Bronchial epithelial cell (primary cell): ENCODE data around the gene NOD2.

DNA sequence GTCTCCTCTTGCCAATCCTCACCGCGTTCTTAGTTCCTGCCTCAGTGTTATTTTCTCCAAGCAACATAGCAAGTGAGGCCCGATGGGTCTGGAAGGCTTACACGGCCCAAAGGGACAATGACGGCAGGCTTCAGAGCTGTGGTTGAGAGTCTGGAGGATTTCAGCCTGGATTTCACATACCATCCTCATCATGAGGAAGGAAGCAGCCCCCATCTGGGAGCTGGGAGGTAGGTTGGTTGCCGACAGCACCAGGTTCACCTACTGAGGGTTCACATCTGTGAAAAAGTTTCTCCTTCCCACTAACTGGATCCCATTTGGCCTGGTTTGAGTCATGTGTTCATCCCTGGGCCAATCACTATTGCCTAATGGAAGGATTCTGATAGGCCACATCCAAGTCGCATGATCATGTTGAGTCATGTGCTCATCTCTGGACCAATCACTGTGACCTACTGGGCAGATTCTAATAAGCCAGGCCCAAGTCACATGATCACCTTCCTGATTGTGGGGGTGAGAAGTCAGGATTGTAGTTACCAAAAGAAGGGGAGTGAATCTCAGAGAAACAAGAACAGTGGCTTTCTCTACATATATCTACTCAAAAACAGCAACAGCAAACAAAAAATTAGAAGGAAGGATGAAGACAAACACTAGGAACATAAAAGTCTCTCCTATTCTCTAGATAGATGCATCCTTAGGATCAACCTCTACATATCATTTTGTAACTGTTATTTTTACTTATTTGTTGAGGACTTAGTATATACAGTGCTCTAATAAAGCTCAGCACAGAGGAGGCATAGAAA is 108.0 kb downstream of the N4BP1 start:
- RRBS, 2 experiments = no CpG with 5 or more reads among the region's 7 CpGs

- RRBS, 2 experiments = 58 to 64% methylated on average over 2 of the region's 6 CpGs
These were observed 73.1 kb downstream of the N4BP1 start for GRCh38 chr16:48536851-48537356.

GRCh38 chr16:48558083-48558607 is 51.8 kb downstream of the N4BP1 start:
- RRBS, 2 experiments = no CpG with 5 or more reads among the region's 5 CpGs

GRCh38 chr16:48608908-48609237 is 1.1 kb downstream of the N4BP1 start:
- RRBS, 2 experiments = under 1 to 3% methylated on average over 3 of the region's 16 CpGs

DNA sequence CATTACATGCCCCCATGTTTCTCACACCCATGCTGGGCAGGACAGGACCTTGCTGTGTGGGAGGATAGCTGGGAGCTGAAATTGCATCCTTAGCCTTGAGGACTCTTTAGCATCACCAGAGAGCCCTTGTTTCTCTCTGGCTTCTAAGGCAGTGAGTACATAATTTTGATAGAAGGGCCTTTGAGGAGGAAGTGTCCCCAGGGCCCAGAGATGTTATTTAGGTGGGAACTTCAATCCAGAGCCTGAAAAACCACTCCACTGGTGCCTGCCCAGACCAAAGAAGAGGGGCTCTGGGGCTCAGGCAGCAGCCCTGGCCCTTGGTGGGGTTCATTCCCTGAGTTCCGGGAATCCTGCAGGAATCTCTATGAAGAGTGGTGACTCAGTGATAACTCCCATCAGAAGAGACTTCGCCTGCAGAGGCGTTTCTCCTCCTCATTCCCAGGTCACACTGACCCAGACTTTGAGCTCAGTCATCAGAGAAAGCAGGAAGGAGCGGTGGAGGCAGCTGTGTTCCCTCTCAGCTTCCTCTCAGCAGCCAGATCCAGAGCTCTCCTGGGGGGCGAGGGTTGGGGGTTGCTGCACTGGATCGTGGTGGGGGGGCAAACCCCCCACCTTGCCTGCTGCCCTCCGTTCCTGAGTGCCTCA is 271.4 kb downstream of the CBLN1 start:
- RRBS, 2 experiments = no CpG with 5 or more reads among the region's 7 CpGs

DNA sequence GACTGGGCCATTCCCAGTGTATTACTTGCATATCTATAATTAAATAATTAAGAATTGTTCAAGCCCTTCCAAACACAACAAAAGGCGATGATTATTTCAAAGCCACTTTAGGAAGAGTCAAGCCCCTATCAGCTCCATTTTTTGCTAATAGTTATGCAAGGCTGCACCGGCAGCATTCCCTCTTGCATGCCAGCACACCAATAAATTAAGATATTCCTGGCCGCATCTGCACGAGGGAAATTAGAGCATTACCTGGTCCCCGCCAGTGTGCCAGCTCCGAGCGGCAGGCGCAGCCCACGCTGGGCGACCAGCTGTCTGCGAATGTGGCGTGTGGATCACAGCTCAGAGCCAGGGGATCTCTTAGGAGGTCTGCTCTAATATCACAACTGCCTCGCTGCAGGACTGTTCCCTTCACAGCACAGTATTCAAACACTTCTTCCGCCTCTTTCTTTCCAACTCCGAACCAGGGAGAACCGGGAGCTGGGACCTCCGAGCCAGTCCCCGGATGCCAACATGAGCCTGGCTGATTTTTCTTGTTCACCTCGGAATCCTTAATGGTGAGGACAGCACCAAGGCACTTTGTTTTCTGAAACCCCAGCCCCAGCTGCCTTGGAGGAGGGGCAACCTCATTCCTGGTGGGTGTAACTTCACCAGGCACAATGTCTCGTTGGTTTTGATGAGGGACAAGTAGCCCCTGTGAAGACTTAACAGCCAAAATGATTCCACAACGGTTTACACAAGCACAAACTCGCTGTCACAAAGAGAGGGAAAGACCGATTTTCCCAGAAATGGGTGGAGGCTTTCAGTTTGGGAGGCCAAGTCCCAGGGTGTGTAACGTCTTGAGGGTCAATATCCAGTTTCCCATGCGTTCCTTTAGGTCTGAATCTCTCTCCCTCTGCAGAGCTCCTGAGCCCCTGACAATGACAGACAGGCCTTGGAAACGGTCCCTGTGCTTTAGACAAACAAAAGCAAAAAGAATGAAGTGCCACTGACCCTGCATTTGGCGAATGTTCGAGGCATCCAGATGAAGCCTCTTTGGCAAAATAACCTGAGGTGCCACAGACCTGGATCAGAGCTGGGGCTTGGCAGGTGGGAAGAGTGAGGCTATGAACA is 213.1 kb downstream of the C16orf78 start:
- RRBS, 2 experiments = no CpG with 5 or more reads among the region's 28 CpGs

DNA sequence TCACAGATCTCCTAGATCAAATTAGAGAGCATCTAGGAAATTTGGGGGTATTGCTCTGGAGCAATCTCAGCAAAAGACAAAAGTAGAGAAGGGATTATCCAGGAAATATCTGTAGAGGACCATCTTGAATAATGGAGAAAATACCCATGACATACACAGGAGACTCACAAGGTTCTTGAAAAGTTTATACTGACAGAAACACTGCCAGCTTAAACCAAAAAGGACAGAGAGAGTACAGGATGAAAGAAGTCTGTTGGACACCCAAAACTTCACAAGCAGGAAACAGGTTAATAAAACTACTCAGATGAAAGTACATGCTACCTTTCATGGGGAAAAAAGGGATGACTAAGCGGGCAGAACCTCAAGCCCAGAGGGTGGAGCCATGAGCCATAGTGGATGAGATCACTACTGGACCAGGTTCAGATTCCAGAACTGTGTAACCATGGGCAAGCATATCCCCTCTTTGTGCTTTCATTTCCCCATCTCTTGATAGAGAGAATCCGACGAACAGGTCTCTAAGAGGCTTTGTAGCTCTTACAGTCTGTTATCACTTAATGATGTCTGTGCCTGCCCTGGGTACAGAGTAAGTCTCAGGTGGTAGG is 207.0 kb downstream of the ZNF423 start:
- RRBS, 2 experiments = no CpG with 5 or more reads among the region's 3 CpGs

DNA sequence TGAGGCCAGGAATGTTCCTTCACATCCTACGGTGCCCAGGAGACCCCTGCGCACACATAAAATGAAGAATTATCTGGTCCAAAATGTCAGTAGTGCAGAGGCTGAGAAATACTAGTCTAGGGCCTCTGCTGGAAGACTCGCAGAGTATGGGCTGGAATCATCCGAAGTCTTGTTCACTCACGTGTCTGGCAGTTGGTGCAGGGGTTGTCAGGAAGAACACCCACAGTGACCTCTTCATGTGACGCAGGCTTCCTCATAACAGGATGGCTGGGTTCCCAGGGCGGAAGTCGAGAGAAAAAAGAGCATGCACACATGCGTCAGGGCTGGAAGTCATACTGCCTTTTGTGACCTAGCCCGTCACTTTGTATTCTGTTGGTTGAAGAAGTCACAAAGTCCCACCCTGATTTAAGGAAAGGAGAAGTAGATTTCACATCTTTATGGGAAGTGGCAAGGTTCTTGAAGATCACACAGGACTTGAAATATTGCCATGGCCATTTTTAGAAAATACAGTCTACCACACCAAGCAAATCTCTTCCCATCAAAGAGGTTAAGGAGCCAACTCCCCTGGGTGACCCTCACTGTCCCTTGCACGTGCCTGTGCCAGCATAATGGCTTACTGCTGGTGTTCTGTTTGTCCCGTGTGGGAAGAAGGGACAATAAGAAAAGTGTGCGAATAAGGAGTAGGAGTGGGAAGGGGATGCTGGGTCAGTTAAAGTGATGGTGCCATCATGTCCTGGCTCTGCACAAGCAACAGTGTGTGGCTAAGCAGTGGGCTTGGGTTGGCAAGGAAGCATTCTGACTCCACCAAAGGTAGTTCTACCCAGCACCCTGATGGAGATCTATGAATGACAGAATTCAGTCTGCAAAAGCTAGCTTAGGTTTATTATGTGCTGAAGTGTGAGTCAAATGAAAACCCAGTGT is 28.0 kb downstream of the HEATR3 start:
- RRBS, 2 experiments = no CpG with 5 or more reads among the region's 13 CpGs

DNA sequence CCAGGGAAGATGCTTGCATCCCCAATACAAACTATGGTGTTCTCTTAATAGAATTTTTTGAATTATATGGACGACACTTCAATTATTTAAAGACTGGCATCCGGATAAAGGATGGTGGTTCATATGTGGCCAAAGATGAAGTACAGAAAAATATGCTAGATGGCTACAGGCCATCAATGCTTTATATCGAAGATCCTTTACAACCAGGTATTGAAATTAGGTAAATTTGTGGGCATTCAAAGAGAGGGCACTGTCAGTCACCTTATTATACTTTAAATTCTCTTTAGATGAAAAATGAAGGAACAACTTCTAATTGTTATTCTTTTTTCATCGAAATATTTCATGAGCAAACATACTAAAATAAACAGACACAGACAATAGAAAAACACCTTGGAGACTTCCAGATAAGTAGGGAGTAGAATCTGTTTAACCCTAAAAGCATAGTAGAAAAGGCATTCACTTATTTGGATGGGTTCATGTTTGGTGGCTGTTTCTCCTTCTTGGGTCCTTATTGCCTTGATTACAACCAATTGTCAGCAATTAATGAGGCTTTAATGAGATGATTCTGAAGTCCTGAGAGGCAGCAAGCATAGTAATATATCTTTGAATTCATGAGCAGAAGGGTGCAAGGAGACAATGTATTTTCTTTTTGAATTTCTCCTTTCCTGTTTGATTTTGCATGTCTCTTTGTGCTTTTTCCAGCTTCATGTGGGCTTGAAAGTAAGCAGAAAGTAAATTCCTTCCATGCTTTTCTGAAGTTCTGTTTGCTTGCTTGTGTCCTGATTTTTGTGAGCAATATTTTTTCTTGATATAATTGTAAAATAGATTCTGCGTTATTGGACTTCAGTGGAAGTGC is 42.9 kb upstream of the ADCY7 start:
- RRBS, 2 experiments = no CpG with 5 or more reads among the region's 5 CpGs

DNA sequence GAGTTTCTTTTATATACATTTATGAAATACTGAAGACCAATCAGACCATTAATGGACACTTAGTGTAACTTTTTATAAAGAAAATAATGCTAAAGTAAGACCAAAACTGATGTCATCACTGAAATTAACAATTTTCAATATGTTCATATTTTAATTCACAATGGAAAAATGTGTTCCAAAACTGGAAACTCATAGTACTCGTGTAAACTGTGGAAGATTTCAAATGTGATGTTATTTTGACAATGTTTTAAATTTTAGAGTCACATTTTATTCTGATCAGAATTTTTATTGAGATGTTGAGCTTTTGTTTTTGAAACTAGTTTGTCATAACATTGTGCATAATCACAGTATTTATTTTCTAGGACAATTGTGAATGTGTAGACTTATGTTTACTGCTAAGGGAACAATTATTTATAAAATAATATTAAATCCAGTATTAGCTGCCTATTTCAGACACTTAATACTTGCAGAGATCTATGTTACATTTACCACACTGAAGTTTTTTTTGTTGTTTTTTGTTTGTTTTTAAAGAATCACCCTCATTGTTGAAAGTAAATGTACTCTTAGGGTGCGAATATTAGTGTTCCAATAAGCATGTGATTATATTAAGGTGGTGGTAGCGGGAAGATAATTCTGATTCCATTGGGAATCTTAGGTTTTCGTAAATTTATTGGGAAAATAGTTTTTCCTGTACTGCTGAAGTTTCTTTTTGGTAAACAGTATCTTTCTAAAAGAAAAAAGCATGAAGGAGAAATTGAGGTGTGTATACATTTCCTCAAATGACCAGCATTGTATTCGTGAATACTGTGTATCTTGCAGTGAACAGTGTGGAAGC is 35.2 kb upstream of the ADCY7 start:
- RRBS, 2 experiments = no CpG with 5 or more reads among the region's 5 CpGs

DNA sequence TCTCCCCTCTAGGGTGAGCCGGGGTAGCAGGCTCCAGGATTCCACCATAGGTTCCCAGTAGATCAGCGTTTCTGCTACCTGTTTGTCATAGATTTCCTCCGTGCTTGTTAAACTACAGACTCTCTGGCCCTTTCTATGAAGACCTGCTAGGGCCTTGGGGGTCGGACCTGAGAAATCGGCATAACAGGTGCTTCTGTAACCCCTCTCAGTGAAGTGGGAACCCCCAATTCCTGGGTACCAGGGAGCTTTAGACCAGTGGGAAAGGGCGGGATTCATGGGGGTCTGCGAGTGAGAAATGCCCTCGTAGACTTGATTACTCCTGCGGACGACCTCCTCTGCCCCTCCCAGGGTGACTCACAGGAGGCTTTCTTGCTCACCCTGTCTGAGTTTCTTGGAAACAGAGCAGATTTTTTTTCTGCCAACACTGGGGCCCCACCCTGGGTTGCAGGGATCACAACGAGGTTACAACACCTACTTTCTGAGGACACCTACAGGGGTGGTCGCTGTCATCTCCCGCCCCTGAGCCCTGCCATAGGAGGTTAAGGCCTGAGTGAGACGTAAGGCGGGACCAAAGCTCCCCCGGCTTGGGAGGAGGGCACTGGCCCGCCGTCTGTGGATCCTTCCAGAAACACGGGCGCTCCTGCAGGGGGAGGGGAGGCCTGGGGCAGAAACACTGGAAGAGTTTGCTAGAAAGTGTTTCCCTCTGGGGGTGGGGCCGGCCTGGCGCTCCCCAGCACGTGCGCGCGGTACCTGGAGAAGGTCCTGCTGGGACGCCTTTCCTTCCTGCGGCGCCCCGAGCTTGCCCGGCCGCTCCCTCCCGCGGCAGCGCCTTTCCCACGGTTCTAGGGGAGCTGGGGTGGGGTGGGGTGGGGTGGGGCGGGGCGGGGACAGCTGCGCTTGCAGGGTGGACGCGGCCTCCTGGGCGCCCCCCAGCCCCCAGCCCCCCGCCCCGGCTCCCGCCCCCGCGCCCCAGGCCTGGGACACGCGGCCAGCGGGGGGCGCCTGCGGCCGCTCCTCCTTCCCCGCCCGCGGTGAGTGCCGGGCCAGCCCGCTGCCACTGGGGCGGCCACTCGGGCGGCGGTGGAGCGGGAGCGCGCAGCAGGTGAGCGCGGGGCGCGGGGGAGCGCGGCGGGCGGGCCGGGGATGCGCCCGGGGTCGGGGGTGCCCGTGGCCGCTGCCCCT is 20.9 kb upstream of the ADCY7 start:
- RRBS, 2 experiments = under 1% methylated on average over 38 of the region's 79 CpGs

DNA sequence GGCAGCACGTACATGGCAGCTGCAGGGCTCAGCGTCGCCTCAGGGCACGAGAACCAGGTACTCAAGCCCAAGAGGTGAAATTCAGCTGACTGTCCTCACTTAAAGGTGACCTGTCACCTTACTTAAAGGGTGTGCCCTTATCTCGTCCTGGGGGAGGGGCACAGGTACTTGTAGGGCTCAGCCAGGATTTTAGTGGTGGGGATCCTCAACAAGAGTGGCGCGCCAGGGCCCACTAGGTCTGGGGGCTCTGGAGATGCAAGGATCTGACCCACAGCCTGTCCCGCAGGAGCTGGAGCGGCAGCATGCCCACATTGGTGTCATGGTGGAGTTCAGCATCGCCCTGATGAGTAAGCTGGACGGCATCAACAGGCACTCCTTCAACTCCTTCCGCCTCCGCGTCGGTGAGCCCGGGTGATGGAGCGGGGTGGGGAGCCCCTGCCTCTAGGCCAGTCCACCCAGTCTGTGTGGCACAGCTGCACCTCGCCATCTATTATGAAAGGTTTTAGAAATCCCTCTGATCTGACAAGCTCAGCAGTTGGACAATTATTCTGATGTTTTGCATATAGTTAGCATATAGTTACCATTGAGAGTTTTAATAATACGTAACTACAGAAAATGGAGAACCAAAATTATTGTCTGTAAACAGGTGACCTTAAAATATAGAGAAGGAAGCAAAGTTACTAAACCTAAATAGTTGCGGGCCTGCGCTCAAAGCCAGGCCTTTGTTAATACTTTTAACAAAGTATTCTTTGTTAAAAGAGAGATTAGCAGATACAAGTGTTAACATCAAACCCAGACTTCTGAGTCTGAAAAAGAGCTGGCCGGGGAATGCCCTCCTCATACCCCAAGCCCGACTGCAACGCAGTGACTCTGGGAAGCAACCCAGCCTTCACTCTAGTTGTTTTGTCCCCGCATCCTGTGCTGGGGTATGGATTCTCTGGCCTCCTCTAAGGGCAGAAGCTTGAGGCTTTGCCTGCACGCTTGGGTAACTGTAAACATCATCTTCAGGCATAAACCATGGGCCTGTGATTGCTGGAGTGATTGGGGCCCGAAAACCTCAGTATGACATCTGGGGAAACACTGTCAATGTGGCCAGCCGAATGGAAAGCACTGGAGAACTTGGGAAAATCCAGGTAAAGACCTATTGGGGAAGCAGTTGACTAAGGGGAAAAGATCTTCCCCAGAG is 48.0 kb downstream of the ADCY7 start:
- RRBS, 2 experiments = no CpG with 5 or more reads among the region's 28 CpGs

DNA sequence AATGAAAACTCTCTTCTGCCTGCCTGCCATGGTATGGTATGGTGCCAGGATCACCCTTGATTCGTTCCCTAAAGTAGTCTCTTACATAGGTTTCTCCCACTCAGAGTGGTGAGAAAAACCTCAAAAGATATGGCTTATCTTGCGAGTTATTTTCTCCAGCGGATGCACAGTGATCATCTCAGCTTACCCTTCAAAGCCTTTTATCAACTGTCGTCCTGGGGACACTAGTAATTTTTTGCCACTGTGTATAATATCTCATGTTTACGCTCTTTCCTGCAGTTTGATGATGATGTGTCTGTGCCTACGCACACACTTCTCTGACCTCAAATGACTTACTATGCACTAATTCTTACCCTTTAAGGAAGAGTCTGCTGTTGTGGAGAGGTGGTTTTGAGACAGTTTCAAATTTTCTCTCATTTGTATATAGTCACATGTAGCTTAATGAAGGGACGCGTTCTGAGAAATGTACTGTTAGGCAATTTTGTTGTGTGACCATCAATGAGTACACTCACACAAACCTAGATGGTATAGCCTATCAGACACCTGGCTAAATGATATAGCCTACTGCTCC is 29.9 kb downstream of the BRD7 start:
- RRBS, 2 experiments = no CpG with 5 or more reads among the region's 8 CpGs

DNA sequence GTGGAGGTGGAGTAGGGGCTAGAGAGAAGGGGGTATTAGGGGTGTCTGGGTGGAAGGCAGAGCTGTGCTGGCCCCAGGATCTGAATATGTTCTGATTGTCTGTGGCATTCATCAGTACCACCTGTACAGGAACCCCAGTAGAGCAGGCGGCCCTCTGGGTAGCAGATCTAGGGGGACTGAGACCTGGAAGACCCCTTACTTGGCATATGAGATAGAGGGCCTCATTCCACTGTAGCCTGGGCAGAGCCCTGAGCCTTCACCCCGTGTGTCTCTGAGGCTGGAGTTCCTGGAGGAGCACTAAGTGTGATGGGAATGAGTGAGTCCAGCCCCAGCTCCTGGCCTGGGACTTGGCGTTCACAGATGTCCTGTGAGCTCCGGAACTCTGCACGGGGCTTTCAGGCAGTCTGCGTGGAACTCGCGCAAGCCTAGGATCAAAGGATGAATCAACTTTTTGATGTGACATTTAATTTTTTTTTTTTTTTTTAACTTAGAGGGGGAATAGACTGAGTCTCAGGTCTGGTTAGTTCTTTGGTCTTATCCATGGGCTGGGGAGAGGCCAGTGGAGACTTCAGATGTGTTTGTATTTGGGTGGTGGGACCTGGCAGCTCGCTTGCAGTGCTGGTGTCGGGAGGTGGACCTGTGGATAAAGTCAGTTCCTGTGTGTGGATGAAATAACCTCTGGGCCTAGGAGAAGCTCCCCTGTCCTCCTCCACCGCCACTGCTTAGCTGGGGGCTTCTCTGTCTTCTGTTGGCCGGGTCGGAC is 1.9 kb downstream of the NKD1 start:
- RRBS, 2 experiments = no CpG with 5 or more reads among the region's 13 CpGs

DNA sequence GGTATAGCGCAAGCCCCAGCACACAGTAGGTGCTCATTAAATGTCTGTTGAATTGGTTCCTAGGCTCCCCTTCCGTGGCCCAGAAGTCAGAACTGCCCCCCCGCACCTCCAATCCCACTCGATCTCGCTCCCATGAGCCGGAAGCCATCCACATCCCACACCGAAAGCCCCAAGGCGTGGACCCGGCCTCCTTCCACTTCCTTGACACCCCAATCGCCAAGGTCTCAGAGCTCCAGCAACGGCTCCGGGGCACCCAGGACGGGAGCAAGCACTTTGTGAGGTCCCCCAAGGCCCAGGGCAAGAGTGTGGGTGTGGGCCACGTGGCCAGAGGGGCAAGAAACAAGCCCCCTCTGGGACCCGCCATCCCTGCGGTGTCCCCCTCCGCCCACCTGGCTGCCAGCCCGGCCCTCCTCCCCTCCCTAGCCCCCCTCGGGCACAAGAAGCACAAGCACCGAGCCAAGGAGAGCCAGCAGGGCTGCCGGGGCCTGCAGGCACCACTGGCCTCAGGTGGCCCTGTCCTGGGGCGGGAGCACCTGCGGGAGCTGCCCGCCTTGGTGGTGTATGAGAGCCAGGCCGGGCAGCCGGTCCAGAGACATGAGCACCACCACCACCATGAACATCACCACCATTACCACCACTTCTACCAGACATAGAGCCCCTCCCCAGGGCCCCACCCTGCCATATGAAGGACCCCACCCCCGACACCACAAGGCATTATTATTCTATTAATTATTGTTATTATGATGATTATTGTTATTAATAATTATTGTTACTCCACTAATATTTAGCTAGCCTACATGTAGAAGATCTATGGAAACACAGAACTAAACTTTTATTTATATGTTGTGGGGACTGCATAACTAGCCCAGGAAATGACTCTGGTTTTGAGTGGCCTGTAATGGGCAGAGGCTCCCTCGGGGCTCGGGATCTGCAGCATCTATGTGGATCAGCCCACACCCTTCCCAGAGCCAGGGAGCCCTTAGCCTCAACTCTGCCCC is 47.7 kb downstream of the SNX20 start:
- RRBS, 2 experiments = 67 to 84% methylated on average over 10 to 11 of the region's 29 CpGs

GRCh38 chr16:50693029-50693684 is at the start of gene NOD2:
TSS of gene NOD2 (plus strand) at chr16:50693606.
- RRBS, 2 experiments = 2 to 4% methylated on average over 11 to 17 of the region's 50 CpGs

DNA sequence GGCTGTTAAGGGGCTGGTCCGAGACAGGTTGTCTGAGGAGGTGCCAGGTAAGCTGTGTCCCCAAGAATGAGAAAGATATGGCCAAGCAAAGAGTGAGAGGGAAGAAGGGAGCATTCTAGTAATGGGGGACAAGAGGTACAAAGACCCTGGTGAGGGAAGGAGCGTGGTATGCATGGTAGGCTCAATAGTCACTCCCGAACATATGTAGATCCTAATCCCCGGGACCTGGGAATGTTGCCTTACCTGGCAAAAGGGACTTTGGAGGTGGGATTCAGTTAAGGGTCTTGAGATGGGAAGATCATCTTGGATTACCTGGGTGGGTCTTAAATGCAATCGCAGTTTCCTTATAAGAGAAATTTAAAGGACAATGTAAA is 7.1 kb upstream of the CYLD start:
- RRBS, 2 experiments = no CpG with 5 or more reads among the region's 5 CpGs

- RRBS, 2 experiments = no CpG with 5 or more reads among the region's 3 CpGs
These were observed 3.2 kb downstream of the CYLD start for GRCh38 chr16:50745014-50745501.

DNA sequence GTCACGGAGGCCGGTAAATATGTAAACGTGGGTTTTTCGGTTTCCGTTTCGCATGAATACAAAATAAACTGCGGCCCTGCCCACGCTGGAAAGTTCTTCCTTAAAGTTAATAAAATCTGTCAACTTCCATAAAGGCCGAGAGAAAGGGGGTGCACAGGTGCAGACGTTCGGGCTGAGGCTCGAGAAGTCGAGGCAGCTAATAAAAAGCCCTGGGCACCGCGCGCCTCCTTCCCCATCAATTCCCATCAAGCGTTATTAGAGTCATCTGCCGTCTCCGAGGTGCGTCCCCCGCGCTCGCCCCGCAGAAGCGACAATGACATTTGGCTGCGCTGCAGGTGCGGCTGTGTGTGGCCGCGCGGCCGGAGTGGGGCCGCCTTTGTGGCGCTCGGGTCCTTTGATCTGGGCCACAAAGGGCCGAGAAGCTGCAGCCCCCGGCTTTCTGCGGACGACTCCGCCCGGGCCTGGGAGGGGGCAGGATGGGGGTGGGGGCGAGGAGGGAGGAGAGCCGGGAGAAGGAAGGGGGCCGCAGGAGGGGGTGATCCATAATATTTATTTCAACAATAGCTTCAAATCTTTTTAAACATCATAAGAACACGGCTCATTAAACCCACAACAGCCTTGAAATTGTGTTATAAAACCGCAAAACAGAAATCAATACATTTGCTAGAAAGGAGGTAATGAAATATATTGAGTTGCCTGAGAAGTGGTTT is 37.3 kb downstream of the SALL1 start:
- RRBS, 2 experiments = 4% methylated on average over 8 of the region's 45 CpGs

- RRBS, 2 experiments = no CpG with 5 or more reads among the region's 6 CpGs
These were observed 84.5 kb upstream of the SALL1 start for GRCh38 chr16:51235485-51236029.